Adrenal gland (tissue), 7 donors: ENCODE results near the gene FASLG.

DNA sequence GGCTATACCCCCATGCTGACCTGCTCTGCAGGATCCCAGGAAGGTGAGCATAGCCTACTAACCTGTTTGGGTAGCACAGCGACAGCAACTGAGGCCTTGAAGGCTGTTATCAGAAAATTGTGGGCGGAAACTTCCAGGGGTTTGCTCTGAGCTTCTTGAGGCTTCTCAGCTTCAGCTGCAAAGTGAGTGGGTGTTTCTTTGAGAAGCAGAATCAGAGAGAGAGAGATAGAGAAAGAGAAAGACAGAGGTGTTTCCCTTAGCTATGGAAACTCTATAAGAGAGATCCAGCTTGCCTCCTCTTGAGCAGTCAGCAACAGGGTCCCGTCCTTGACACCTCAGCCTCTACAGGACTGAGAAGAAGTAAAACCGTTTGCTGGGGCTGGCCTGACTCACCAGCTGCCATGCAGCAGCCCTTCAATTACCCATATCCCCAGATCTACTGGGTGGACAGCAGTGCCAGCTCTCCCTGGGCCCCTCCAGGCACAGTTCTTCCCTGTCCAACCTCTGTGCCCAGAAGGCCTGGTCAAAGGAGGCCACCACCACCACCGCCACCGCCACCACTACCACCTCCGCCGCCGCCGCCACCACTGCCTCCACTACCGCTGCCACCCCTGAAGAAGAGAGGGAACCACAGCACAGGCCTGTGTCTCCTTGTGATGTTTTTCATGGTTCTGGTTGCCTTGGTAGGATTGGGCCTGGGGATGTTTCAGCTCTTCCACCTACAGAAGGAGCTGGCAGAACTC, at the start of gene FASLG:
Gene FASLG (plus strand): TSS at position 303 of the 743 bp plus-strand sequence.
- PRO-cap, 3 experiments: peak in 2 of 3 experiments; most common plus-strand start position 303 of the sequence (in 2)
- RAMPAGE, long total RNA, 4 experiments: start-site peak on the plus strand in 1 of 4 experiments, centred at position 222 of the sequence, 6 reads per replicate
- RRBS: no CpG with 5 or more reads among the region's 11 CpGs

DNA sequence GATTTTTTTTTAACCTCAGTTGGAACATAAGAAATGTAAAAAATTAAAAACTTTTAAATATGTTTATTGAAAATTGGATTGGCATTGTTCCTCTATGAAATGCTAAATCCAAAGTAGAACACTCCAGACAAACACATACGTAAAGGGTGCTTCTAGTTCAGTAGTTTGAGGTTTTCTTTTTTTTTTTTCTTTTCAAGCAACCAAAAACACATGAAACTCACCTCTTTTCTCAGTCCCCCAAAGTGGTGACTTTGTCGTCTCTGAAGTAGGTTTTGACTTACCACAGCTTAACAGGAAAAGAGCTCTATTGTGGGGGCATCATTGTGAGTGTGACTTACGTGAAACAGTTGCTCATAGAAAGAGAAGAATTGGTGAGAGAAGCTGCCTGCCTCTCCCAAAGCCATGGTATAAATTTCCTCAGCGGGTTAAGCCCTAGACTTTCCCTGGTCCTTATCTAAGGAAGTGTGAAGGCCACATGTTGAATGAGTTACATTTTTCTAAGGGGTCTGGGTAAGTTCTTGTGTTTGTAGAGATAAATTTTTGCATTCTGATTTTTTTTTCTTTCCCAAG, 11.8 kb downstream of the FASLG start:
- PRO-cap, 3 experiments: no peak in any of the 3 experiments
- RAMPAGE, long total RNA, 4 experiments: no peak in any of the 4 experiments
- RRBS: no CpG with 5 or more reads among the region's 4 CpGs

DNA sequence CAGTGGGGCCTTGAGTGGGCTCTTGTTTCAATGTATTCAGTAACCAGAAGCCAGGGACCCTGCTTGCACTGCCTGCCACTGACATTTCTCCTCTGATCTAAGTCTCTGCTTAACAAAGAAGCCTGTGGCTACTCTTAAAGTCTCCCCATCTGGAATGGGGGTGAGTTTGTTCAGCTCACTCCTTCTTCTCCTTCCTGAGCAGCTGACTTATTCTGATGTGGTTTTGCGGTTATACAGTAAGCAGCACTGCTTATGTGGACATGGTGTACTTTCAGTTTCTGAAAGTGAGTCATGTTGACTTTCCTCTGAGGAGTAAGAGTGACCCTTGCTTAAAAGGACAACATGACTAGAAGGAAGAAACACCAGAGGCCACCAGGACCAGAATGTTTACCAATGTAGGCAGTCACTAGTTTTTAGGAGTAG, 87.4 kb downstream of the FASLG start:
- PRO-cap, 3 experiments: peak in 1 of 3 experiments; most common plus-strand start position 335 of the sequence (in 1); most common minus-strand start position 156 of the sequence (in 1)
- RAMPAGE, long total RNA, 4 experiments: no peak in any of the 4 experiments
- RRBS: no CpG with 5 or more reads among the region's 1 CpG

DNA sequence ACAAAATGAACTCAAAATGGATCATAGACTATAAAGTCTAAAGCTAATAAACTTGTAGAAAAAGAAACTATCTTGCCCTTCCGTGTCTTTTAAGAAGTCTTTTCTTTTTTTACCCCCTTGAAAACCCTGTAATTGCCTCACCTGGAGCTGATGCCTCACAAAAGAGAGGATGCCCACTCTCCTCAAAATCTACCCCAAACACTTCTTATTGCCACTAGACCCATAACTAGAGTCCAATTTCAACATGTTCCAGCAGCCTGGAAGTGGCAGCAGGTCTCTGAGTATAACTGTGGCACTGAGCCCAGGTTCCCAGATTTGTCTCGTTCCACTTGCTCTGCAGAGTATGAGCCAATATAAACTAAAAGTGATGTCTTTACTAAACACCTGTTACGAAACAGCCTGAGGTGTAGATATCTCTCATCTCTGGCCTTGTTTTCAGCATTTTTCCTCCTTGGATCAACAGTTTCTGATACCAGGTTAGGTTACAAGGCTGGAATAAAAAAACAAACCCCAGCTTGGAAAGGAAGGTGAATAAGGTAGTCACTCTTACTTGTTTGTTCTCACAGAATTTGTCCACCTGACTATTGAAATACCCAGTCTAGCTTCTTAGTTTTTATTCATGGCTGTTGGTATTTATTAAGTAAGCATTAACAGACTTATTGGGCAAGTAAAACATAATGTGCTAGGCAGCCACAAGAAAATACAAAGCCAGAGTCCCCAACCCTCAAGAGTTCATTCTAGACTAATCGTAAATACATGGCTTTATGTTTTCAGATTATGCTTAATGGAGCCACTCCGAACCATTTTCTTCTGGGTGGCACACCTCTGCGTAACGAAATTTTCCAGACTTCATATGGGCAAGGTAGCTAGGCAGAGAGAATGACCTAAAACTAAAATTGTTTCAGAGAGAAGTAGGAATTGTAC, 25.1 kb upstream of the PRDX6 start:
- PRO-cap, 3 experiments: no peak in any of the 3 experiments
- RAMPAGE, long total RNA, 4 experiments: no peak in any of the 4 experiments
- RRBS: no CpG with 5 or more reads among the region's 7 CpGs

- PRO-cap, 3 experiments: no peak in any of the 3 experiments
- RAMPAGE, long total RNA, 4 experiments: no peak in any of the 4 experiments
- RRBS: no CpG with 5 or more reads among the region's 4 CpGs
Observed at GRCh38 chr1:173487524-173488360, 10.6 kb downstream of the PRDX6 start.

DNA sequence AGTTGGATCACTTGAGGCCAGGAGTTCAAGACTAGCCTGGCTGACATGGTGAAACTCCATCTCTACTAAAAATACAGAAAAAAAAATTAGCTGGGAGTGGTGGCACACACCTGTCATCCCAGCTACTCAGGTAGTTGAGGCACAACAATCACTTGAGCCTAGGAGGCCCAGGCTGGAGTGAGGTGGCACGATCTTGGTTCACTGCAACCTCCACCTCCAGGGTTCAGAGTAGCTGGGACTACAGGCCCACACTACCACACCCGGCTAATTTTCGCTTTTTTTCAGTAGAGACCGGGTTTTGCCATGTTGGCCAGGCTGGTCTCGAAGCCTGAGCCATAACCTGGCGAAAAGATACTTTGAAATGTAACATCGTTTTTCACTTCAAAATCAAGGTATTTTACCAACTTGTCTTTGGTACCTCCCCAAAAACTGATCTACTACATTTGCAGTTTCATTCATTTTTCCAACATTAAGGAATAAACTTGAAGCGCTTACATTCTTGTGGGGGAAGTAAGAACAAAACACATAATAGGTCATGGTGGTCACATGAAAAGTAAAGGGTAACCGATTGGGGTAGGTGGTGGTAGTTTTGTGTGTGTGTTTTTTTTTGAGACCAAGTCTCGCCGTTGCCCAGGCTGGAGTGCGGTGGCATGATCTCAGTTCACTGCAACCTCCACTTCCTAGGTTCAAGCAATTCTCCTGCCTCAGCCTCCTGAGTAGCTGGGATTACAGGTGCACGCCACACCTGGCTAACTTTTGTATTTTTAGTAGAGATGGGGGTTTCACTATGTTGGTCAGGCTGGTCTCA, 6.3 kb upstream of the ZBTB37 start:
- PRO-cap, 3 experiments: no peak in any of the 3 experiments
- RAMPAGE, long total RNA, 4 experiments: no peak in any of the 4 experiments
- RRBS: no CpG with 5 or more reads among the region's 13 CpGs

GRCh38 chr1:173865323-173866479, 2.5 kb upstream of the ZBTB37 start:
- PRO-cap, 3 experiments: no peak in any of the 3 experiments
- RAMPAGE, long total RNA, 4 experiments: no peak in any of the 4 experiments
- RRBS: no CpG with 5 or more reads among the region's 5 CpGs

DNA sequence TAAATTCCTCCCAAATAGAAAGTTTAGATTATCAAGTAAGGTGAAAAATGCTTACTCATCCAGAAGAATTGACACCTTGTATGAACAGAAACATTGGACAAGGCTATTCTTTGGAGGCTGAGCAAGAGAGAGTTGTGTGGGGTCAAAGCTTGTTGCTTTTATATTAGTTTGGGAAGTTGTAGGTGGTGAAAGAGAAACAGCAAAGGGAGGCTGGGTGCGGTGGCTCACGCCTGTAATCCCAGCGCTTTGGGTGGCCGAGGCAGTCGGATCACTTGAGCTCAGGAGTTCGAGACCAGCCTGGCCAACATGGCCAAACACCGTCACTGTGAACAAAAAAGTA, 8.7 kb upstream of the SERPINC1 start:
- PRO-cap, 3 experiments: no peak in any of the 3 experiments
- RAMPAGE, long total RNA, 4 experiments: no peak in any of the 4 experiments
- RRBS: no CpG with 5 or more reads among the region's 7 CpGs

DNA sequence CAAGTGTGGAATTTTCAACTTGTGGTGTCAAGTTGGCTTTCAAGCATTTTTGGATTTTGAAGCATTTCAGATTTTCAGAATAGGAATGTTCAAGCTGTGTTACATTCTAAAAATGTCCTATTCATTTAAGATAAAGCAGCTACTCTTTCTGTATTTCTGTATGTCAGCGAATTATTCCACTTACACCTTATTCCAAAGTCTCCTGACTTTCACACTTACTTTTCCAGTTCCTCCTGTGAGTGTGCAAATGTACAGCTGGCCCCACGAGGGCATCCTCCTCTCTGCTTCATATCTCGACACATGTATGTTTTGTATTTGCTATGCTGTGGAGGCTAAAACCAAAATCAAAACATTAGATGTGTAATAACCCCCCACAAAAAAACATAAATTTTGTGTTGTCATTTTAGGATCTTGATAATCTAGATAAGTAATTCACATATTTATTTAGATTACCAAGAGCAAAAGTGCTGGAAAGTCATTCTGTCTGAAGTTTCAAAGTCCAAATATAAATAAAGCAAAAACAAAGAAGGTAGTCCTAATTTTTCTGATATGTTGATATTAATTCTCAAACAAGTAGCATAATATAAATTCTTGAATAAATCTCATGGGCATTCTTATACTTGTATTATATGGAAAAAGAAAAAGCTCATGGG, 51.7 kb downstream of the RC3H1 start:
- PRO-cap, 3 experiments: no peak in any of the 3 experiments
- RAMPAGE, long total RNA, 4 experiments: no peak in any of the 4 experiments
- RRBS: no CpG with 5 or more reads among the region's 3 CpGs

DNA sequence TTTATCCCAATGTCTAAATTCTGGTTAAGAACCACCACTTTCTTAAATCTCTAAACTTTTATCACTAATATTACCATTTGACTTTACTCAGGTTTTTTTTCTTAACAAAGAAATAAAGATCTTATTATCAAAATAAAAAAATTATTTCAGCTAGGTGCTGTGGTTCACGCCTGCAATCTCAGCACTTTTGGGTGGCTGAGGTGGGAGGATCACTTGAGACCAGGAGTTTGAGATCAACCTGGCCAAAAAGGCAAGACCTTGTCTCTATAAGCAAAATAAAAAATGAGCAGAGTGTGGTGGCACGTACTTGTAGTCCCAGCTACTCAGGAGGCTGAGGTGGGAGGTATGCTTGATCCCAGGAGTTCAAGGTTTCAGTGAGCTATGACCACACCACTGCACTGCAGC, 23.5 kb downstream of the RC3H1 start:
- PRO-cap, 3 experiments: peak in 2 of 3 experiments; most common minus-strand start position 189 of the sequence (in 2)
- RAMPAGE, long total RNA, 4 experiments: no peak in any of the 4 experiments
- RRBS: no CpG with 5 or more reads among the region's 2 CpGs

- PRO-cap, 3 experiments: no peak in any of the 3 experiments
- RAMPAGE, long total RNA, 4 experiments: no peak in any of the 4 experiments
- RRBS: no CpG with 5 or more reads among the region's 12 CpGs
Observed at GRCh38 chr1:174437202-174437704, 10.5 kb upstream of the GPR52 start.

DNA sequence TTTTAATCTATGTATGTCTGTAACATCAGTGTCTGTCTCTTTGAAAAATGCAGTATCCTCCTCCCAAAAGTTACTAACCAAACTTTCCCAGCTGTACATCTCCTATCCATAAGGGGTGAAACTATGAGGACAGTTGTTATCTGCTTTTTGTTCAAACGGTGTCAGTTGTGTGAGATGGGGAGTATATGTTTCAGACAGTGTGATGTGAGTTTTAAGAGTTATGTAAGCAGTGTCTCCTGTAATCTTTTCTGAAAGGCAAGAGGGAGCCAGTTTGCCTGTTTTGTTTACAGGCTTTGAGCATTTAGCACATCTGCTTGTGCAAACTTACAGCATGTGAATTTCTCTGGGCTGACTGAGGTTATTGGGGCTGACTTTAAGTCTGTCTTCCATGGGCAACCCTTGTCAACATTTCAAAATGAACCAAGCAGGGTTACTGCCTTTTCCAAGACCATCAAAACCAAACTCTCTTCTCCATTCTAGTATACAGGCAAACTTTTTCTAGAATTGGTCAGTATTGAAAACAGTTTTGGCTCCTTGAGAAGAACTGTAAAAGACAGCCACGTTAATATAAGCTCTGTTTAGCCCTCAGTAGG, 34.7 kb upstream of the CACYBP start:
- PRO-cap, 3 experiments: no peak in any of the 3 experiments
- RAMPAGE, long total RNA, 4 experiments: no peak in any of the 4 experiments
- RRBS: no CpG with 5 or more reads among the region's 2 CpGs

DNA sequence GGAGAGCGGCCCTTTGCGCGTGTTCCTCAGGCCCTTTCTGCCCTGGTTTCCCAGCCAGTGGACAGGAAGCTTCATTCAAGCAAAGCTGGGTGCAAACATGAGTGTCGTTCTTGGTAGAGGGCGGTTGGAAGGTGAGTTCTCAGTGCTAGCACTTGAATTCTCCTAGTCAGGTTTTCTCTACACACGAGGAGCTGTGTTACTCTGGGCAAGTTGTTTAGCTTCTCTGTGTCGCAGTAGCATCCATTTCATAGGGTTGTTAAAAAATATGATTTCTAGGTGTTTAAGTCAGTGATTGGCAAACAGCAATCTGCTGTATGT, 681 bp downstream of the CACYBP start:
- PRO-cap, 3 experiments: peak in 3 of 3 experiments; most common plus-strand start position 74 of the sequence (in 3); most common minus-strand start position 39 of the sequence (in 1)
- RAMPAGE, long total RNA, 4 experiments: no peak in any of the 4 experiments
- RRBS: no CpG with 5 or more reads among the region's 7 CpGs

DNA sequence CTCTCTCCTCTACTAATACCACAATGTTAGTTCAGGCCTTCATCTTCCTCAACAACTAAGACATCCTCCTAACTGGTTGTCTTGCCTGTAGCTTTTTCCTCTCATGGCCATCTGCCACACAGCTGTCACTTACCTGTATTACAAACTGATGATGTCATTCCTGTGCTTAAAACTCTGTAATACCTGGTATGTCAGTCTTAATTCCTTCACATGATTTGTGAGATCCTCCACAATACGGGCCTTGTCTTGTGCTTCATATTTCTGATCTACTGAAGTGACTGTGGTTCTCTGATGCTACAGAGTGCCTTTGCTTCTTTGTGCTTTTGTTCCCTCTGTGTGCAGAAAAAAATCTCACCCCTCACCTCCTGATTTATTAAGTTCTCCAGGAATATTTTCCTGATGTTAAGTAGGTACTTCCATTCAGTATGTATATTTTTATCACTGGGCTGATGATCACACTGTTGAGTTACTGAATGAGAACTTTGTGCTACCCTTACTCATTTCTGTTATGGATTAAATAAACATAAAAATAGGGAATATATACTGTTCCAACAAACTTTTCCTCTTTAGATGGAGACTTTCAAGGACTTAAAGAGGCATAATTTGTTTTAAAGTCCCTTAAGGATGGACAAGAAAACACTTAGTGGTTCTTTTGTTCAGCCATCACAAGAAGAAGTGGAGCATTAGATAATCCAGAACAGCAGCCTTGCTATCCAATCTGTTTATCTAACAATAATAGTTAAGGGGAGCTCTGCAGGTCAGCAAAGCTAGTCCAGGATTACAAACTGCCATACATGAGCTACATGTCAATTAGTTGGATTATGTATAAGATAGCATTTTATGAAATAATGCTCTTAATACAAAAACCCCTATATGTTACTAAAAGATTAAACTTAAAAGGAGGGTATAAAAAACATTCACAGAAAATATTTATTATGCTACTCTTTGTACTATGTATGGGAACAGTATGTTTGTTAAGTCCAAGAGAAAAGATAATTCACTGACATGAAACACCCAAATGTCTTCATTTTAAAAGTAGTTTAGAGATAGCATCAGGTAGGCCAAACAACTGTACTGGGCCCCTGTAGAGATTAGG, 9.4 kb downstream of the MRPS14 start:
- PRO-cap, 3 experiments: no peak in any of the 3 experiments
- RAMPAGE, long total RNA, 4 experiments: no peak in any of the 4 experiments
- RRBS: no CpG with 5 or more reads among the region's 1 CpG

GRCh38 chr1:175169122-175169800, 23.3 kb downstream of the KIAA0040 start:
- PRO-cap, 3 experiments: no peak in any of the 3 experiments
- RAMPAGE, long total RNA, 4 experiments: no peak in any of the 4 experiments
- RRBS: no CpG with 5 or more reads among the region's 3 CpGs

DNA sequence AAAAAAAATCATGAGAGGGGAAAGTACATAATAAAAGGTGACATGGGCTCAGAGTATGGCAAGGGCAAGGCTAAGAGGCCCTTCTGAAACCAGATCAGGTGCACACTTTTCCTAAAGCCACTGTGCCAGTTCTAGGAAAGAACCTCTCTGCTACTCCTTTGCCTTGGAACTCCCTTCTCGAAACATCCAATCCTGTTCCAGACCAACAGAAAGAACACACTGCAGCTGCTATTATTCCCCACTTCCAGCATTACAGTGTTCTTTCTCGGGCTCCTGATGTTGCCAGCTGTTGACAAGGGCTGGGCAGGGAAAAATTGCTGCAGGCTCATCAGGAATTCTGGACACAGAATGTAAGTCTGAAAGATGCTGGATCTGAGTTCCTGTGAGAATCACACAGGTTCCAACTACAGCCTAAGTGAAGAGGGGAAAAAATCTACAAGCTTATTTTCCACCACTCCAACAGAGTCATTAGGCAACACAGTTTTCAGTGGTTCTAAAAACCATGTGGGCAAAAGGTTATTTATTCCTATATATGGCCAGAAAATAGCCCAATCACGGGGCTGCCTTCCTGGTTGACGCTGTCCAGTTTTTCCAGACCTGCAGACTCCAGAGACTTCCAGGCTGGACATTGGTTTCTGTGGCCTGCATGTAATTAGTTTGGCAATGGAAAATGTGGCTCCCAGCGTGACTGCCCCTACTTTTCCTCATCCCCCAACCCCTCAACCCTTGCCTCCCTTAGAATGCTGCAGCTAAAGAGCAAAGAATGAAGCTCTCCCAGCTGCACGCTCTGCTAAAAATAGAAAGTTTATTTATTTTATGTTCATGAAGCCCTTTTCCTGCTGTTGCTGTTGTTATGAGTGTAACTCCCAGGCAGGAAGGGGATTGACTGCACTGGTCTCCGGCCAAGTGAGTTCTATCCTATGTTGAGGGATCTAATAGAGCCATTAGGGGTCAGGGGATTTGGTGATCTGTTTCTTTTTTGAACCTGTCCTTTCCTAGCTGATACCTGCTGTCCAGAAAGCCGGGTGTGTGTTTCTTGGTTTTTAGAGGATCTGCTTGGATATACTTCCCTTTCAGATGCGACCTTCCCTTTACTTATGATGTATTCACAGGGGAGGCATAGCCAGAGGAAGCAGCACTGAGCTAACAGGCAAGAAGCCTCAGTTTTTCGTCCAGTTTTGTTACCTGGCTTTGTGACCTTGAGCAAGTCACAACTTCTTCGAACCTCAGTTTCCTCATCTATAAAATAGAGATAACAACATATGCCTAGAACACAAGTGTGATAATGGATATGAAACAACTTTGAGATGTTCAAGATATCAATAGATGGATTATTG, 8.4 kb upstream of the KIAA0040 start:
- PRO-cap, 3 experiments: no peak in any of the 3 experiments
- RAMPAGE, long total RNA, 4 experiments: no peak in any of the 4 experiments
- RRBS: no CpG with 5 or more reads among the region's 11 CpGs

- PRO-cap, 3 experiments: no peak in any of the 3 experiments
- RAMPAGE, long total RNA, 4 experiments: no peak in any of the 4 experiments
- RRBS: no CpG with 5 or more reads among the region's 1 CpG
Observed at GRCh38 chr1:175968441-175968640, 224.9 kb upstream of the TNR start.

DNA sequence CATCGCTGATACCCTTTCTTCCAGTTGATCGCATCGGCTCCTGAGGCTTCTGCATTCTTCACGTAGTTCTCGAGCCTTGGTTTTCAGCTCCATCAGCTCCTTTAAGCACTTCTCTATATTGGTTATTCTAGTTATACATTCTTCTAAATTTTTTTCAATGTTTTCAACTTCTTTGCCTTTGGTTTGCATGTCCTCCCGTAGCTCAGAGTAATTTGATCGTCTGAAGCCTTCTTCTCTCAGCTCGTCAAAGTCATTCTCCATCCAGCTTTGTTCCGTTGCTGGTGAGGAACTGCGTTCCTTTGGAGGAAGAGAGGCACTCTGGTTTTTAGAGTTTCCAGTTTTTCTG, 200.0 kb downstream of the COP1 start:
- PRO-cap, 3 experiments: no peak in any of the 3 experiments
- RAMPAGE, long total RNA, 4 experiments: no peak in any of the 4 experiments
- RRBS: no CpG with 5 or more reads among the region's 10 CpGs

GRCh38 chr1:176058559-176059238, 148.4 kb downstream of the COP1 start:
- PRO-cap, 3 experiments: no peak in any of the 3 experiments
- RAMPAGE, long total RNA, 4 experiments: no peak in any of the 4 experiments
- RRBS: no CpG with 5 or more reads among the region's 4 CpGs

DNA sequence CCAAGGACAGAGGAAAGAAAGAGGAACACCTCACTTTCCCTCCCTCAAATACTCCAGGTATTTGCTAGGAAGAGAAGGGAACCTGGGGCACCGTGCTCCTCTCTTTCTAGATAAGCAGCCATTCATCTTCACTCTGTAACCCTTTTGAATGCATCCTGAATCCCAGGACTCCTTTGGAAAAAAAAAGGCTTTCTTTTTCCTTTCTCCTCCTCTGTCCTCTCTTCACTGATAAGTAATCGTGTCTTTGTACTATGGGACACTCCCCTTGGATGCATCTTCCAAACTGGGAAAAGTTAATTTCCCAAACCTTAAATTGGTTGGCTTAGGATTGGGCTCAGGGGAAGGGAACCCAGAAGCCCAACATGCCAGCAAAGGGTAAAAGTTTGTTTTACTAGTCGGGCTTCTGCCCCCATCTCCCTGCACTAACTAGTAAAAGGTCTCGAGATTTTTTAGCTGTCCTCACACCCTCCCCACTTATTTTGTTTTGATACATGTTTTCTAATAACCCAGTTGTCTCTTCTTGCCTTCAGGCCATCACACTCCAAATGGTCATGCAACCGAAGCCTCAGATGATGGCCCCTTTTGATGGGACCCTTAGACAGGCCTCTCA, 105.8 kb downstream of the COP1 start:
- PRO-cap, 3 experiments: peak in 1 of 3 experiments; most common minus-strand start position 134 of the sequence (in 1)
- RAMPAGE, long total RNA, 4 experiments: no peak in any of the 4 experiments
- RRBS: no CpG with 5 or more reads among the region's 5 CpGs